Monocyte (primary cell): ENCODE data around the gene EFCAB12.

GRCh38 chr3:129314583-129315275 is 1.4 kb downstream of the H1-10 start:
- PRO-cap, 2 experiments = no peak in any of the 2 experiments

GRCh38 chr3:129317625-129318193 is 1.6 kb upstream of the H1-10 start:
- PRO-cap, 2 experiments = no peak in any of the 2 experiments

GRCh38 chr3:129385332-129386398 is 42.8 kb downstream of the EFCAB12 start:
- PRO-cap, 2 experiments = no peak in any of the 2 experiments

- PRO-cap, 2 experiments = peak in 1 of 2 experiments; most common plus-strand start chr3:129428817 (in 1); most common minus-strand start chr3:129428458 (in 1)
These were observed at the start of gene EFCAB12 for GRCh38 chr3:129428117-129429137. Gene EFCAB12 (minus strand): TSS chr3:129428636.

DNA sequence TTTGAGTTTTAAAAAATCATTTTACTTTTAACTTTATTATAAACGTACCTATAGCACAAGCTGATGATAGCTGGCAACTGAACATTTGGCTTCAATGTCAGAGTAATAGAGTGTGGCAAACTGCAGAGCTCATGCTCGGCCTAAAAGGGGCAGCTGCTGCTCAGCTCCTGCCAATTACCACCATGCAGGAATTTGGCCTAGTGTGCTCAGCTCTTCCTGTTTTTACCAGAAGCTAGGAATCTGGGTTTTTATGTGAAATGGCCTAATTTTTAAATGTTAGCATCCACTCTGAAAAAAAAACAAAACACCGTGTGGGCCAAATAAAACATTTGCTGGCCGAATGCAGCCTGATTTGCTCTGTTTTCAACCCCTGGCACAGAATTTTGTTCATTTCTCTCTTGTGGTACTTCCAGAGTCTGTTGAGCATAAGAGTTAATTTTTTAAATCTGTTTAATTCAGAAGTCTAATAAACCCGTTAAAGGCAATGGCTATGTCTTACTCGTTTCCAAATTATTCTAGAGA is 1.8 kb downstream of the IFT122 start:
- PRO-cap, 2 experiments = no peak in any of the 2 experiments

DNA sequence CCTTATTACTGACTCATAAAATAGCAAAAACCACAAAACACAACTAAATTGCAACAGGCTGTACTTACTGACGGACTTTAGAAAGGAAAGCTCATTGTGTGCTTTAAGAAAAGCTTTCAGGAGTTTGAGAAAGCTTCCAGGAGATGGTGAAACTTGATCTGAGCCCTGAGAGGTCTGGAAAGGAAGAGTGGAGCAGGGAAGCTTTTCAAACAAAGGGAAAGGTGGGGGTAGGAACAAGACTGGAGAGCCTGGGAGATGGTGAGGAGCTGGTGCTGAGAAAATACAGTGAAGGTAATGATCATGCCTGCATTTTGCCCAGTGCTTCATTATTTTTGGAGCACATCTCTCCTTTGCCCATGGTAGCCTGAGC is 42.0 kb upstream of the RHO start:
- PRO-cap, 2 experiments = no peak in any of the 2 experiments

DNA sequence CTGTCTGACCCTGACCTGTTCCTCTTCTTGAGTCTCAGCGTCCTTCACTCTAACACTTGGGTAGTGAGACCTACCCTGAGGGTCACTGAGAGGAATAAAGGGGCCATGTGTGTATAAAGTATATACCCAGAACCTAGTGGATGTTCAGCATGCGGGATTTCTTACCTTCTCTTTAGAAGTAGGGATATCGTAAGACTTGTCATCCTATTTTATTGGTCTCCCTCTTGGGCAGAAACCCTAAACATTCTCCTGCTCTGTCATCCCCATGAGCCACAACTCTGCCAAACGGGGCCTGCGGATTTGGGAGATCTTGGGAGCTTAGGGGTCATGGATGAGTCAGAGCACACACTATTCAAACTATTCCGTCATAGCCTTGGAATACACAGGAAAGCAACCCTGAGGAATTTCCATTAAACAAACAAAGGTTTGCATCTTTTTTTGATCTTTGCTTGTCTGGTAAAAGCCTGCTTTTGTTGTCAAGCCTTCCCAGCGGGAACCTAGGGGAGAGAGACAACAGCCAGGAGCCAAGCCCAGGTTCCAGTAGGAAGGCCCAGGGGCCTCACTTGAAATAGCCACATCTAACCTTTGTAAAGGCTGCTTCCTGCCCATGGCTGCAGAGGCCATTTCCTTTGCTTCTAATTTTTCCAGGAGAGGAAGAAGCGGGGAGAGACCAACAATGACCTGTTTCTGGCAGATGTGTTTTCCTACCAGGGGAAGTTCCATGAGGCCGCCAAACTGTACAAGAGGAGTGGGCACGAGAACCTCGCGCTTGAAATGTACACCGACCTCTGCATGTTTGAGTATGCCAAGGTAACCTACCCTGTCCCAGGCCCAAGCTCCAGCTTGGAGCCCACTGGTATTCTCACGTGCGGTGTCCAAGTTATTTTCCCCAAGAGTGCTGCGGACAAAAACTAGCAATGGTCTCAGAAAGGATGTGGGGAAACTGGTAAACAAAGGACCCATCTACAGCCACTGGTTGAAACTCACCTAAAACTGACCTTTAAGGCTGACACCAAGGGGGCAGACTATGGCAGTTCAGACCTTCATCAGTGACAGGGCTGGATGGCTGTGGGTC is 33.3 kb upstream of the RHO start:
- PRO-cap, 2 experiments = no peak in any of the 2 experiments

- PRO-cap, 2 experiments = no peak in any of the 2 experiments
These were observed 17.4 kb downstream of the H1-8 start for GRCh38 chr3:129560304-129560864.

DNA sequence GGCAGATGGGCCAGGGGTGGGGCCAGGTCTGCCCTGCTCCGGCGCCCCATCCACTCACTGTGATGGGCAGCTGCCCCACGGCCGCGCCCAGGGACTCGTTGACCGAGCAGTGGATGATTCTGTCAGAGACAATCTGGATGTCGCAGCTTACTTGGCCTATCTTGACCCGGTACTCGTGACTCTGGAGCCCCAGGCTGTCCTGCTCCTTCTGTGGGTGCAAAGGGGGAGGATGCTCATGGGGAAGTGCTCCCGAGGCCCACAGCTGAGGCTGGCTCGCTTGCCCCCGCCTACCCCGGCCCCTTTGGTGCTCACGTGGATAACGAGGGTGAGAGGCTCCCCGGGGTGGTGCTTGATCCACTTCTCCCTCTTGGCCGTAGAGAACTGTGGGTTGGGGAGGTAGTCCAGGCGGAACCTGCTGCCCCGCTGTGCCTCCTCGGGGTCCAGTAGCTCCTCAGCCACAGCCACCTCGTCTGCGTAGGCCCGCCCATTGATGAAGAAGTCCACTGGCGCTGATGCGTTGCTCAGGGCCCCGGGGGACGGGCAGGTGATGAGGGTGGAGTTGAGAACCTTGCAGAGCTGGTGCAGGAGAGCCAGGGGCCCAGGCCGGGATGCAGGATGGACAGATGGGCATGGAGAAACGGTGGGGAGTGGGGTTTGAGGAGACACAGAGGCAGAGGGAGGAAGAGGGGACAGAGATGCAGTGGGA is 27.9 kb downstream of the H1-8 start:
- PRO-cap, 2 experiments = no peak in any of the 2 experiments

DNA sequence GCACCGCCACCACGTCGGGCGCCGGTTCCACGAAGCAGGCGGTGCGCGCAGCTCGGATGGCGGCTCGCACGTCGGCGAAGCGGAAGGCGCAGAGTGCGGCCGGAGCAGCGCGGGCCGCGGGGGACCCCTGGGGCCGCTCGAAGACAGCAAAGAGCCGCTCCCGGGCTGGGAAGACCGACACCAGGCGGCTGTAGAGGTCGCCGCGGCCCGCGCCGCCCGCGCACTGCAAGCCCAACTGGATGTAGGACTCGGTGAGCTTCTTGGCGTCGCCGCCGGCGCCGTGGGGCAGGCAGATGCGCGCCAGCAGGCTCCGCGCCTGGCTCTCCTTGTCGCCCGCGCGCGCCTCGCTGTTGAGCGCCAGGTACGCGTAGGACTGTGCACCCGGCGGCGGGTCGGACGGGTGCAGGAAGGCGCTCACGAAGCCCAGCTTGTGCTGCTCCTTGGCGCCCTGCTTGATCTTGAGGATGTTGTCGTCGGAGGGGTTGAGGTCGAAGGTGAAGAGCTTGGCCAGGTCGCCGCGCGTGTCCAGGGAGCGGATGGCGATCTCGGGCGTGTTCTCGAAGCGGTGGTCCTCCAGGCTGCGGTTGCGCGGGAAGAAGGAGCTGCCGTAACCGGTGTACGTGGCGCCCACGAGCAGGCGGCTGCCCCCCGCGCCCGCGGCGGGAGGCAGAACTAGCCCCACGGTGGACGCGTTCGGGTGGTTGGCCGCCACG is 935 bp downstream of the PLXND1 start:
- PRO-cap, 2 experiments = no peak in any of the 2 experiments

DNA sequence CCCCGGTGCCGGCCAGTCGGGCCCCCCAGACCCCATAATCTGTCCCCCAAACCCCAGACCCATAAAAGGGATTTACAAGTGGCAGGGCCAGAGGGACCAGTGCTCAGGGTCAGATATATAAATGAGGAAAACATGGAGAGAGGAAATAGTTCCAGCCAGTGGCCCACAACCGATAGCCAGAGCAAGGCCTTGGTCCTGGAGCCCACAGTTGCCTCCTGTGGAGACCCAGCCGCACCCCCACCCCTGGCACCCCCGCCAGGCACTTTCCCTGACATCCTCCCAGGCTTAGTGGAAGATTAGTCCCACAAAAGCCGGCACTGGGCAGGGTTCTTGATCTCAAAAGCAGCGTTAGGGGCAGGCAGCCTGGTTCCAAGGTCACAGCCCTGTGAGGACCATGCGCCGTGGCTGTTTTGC is 1.0 kb upstream of the PLXND1 start:
- PRO-cap, 2 experiments = no peak in any of the 2 experiments

DNA sequence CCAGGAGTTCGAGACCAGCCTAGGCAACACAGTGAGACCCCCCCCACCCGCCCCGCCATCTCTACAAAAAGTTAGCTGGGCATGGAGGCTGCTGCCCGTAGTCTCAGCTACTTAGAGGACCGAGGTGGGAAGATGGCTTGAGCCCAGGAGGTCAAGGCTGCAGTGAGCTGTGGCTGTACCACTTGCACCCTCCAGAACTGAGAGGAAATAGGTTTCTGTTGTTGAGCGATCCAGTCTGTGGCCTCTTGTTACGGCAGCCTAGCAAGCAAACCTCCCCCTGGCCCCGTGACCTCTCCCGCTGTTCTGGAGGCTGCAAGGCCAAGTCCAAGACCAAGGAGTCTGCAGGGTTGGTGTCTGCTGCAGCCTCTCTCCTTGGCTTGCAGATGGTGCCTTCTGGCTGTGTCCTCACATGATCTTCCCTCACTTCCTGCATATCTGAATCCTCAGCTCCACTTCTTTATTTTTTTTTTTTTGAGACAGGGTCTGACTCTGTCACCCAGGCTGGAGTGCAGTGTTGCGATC is 17.8 kb upstream of the PLXND1 start:
- PRO-cap, 2 experiments = no peak in any of the 2 experiments

- PRO-cap, 2 experiments = no peak in any of the 2 experiments
These were observed 50.2 kb upstream of the PLXND1 start for GRCh38 chr3:129656612-129657044.

GRCh38 chr3:129662883-129663597 is 56.6 kb upstream of the PLXND1 start:
- PRO-cap, 2 experiments = no peak in any of the 2 experiments

DNA sequence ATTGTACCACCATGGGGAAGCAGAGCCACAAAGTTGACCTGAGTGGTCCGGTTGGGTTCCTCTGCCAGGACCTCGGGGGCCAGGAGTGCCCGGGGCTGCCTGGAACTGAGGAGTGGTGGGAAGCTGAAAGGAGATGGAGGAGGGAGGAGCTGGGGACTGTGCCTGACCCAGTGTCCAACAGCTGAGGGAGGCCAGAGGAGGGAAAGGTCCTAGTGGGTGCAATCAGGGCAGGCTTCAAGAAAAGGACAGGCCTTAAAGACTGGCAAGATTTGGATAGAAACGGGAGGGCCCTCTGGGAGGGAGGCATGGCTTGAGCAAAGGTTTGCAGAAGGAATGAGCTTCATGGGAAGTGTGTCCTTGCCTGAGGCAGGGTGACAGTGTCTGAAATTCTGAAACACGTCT is 32.1 kb upstream of the TRH start:
- PRO-cap, 2 experiments = no peak in any of the 2 experiments

DNA sequence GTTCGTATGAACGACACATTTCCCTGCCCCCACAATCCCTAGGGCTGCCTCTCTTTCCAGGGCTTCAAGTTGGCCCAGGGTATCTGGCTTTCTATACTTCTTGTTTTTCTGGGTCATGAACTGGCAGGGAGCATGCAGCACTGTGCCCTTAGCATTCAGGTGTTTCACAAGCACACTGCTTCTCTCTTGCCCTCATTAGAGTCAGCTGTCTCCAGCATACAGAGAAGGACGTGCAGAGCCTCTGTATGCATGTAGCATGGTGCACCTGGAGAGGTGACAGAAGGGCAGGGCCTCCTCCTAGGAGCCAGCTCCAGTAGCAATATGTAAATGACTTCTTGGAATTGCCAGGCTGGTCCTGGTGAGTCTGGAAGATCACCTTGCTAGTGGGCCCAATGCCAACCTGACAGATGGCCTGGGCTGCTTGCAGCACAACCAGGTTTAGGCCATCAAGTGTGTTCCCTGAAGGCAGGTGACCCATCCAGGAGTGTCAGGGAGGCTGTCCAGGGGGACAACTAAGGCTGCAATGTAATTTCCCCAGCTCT is 44.8 kb upstream of the ATP2C1 start:
- PRO-cap, 2 experiments = no peak in any of the 2 experiments

DNA sequence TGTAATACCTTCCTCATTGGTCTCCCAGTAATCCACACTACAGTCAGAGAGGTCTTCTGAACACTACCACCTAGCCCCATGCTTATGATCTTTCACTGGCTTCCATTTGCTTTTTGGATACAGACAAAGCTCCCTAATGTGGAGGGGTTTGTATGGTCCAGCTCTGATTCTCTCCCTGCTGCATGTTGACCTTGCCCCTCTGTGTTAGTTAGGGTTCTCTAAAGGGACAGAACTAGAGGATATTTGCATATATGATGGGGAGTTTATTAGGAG is 36.4 kb upstream of the ATP2C1 start:
- PRO-cap, 2 experiments = no peak in any of the 2 experiments

DNA sequence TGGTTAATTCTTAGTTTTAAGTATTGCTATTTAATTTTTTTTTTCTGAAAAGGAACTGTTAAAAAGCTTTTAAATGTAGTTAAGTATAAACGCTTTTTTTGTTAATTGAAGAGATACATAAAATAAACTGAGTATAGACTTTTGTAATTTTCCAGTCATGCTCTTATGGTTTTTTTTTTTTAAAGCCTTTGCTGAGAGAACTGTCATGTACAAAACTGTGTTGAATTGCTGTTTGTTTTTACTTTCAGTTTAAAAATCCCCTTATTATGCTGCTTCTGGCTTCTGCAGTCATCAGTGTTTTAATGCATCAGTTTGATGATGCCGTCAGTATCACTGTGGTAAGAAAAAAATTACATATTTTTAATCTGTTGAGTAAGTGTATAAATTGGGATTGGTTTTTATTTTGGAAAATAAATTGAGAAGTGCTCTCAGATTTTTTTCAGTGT is 40.5 kb downstream of the ATP2C1 start:
- PRO-cap, 2 experiments = no peak in any of the 2 experiments

DNA sequence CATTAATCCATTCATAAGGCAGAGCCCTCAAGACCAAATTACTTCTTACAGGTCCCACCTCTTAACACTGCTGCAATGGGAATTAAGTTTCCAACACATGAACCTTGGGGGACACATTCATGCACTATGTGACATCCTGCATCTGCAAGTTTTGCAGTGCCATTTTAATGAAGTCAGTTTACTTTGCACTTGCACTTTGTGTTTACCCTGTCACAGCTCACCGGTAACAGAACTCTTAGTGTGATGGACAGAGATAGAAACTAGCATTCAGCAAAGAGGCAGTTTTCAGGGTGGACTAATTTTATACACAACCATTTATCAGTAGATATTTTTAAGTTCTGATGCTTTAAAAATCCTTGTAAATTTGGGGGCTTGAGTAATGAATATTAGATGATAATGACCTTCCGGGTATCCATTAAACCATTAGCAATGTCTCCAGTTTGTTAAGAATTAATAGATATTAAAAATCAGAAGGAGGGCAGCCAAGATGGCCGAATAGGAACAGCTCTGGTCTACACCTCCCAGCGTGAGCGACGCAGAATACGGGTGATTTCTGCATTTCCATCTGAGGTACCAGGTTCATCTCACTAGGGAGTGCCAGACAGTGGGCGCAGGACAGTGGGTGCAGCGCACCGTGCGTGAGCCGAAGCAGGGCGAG is 50.4 kb upstream of the NUDT16 start:
- PRO-cap, 2 experiments = no peak in any of the 2 experiments

GRCh38 chr3:131384695-131385115 is 3.1 kb downstream of the NUDT16 start:
- PRO-cap, 2 experiments = no peak in any of the 2 experiments